A375 (cell line): ENCODE results near the genes SERTAD3 and CYP2F1.

GRCh38 chr19:40443805-40443954, 455 bp downstream of the SERTAD3 start:
- RAMPAGE, long total RNA: no peak

DNA sequence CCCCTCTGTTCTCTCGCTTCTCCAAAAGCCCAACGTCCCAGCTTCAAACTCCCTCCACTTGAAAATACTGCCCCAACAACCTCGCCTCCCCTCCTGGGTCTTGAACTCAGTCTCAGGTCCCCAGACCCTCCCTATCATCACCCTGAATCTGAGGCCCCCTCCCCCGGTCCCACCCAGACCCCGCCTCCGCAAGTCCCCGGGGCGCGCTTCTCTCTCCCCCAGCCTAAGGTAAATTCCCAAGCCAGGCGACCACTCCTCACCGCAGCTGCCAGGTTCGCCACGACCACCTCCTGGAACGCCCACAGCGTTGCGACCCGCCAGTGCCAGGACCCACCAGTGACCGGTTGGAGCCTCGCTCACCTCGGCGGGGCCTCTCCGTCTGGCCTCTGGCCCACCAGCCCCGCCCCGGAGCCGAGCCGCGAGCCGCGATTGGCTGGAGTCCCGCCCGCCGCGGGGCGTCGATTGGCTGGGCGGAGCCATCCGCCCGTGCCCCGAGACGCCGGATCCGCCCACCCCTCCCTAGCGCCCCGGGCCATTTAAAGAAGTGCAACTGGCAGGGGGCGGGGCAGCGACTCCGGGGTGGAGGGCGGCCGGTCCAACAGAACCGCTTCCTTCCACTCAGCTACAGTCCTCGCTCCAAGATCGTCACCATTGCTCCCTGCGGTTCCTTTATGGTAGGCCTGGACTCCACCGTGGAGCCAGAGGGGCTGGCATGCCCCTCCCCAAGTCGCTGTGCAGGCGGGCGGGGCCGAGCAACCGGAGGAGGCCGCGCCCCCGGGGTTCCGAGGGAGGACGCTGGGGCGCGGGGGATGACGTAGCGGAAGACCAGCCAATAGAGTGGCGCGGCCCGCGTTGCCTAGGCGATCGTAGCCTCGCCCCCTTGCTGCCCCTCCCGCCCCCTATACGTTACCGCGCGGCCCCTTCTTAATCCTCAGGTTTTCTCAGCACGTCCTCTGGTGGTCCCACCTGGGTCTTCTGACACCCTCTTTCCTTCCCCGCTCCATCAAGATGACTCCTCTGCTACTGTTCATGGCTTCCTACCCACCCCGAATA, at the start of gene SERTAD3:
SERTAD3 (minus strand) TSS at position 381 of the 1,053 bp plus-strand sequence.
- RAMPAGE, long total RNA: no peak

DNA sequence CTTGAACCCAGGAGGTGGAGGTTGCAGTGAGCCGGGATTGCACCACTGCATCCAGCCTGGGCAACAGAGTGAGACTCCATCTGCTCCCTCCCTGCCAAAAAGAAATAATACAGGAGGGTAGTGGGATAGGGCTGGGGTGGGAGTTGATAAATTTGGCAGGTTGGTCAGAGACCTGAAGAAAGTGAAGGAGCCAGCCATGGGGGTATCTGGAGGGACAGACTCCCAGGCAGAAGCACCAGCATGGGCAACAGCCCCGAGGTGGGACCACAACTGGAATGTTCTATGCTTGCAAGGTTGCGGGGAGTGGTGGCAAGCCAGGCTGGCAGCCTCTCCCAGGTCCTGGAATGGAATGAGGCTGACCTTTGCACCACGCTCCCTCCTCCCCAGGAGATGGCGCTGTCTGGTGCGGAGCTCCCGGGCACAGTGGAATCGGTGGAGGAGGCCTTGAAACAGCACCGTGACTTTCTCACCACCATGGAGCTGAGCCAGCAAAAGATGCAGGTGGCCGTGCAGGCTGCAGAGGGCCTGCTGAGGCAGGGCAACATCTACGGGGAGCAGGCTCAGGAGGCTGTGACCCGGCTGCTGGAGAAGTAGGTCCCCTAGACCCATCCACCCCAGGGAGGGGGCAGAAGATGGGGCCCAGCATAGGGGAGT, 53.5 kb upstream of the SHKBP1 start:
- RAMPAGE, long total RNA: no peak

GRCh38 chr19:40528909-40529806, 47.5 kb upstream of the SHKBP1 start:
- RAMPAGE, long total RNA: no peak

DNA sequence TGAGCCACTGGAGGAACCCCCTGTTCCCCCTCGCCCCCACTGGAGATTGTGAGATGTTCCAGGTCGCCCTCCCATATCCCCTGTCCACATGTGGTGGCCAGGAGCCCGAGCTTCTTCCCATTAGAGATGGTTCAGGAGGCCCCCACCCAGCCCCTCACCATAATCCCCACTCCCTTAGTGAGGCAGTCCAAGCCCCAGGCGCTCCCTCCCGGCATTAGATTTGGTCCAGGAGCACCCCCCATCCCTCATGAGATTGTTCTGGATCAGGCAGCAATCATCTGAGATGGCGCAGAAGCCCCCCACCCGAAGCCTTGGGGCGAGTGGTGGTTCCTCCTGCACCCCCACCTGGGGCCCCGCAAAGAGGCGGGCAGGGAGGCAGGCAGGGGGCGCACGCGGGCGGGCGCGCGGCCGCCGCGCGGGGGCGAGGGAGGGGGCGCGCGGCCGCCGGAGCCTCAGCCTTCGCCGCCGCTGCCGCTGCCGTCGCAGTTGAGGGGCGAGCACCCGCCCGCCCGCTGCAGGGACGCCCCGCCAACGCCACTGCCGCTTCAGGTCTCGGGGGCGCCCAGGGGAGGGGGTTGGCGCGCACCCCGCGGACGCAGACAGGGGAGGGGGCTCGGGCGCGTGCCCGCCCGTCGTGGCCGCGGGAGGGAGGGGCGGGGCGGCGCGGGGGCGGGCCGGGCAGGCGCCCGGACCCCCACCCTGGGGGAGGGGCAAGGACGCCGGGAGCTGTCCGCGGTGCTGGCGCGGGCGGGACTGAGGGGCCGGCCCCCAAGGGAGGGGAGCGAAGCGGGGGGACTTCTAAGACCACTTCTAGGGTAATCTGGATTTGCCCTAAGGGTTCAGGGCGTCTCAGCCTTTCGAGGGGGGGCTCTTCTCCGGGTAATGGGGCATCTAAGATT, 46.4 kb upstream of the SHKBP1 start:
- RAMPAGE, long total RNA: no peak

DNA sequence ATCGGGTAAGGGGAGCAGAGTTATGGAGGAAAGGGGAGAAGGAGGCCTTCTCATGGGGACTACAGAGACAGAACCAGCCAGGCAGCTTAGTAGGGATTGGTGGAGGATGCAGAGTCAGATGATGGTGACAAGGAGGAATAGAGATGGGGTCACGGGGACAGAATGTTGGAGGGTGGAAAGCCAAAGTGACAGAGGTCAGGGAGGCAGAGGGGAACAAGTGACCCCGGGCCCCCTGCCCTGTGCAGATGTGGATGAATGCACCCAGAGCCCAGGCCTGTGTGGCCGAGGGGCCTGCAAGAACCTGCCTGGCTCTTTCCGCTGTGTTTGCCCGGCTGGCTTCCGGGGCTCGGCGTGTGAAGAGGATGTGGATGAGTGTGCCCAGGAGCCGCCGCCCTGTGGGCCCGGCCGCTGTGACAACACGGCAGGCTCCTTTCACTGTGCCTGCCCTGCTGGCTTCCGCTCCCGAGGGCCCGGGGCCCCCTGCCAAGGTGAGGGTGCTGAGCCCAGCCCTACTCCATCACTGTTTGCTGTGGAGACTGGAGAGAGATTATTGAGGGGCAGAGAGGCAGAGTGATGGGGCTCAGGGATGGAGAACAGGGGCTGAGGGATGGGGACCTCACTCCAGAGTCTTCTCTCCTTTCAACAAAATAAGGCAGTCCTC, 9.9 kb downstream of the LTBP4 start:
- RAMPAGE, long total RNA: no peak

GRCh38 chr19:40659526-40660017, 30.9 kb downstream of the NUMBL start:
- RAMPAGE, long total RNA: no peak

DNA sequence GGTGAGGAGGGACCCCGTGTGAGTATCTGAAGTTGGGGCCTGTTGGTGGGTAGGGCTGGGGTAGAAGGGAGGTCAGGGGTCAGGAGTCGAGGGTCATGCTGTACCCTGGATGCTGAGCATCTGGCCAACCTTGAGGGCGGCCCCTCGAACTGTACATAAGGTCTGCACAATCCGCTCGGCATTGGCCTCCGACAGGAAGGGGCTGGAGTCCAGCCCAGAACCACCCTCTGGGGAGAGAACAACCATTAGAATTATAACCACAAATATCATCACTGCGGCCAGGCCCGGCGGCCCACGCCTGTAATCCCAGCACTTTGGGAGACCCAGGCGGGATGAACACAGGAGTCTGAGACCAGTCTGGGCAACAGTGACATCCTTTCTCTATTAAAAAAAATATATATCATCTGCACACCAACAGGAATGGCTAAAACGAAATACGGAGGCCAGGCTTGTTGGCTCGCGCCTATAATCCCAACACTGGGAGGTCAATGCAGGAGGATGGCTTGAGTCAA, 11.4 kb downstream of the COQ8B start:
- RAMPAGE, long total RNA: no peak

- RAMPAGE, long total RNA: no peak
These were observed 2.5 kb downstream of the ITPKC start for GRCh38 chr19:40719398-40719831.

DNA sequence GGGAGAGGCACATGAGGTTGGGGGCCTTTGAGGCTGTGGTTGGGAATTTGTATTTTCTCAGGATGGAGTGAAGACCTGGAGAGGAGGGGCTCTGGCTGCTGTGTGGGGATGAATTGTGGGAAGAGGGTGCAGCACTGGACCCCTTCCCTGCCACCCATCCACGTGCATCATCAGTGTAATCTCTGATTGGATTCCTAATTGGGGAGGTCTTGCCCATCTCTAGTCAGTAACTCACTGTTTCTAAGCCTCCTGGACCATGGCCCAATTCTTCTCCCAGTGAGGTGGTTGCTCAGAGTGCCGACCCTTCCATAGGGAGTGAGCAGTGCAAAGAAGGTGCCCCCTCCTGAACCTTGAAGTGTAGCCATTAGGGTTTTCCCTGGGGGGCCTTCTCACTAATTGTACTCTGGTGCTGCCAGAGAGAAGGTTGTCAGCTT, 5.5 kb downstream of the EGLN2 start:
- RAMPAGE, long total RNA: no peak

- RAMPAGE, long total RNA: no peak
These were observed 23.7 kb downstream of the EGLN2 start for GRCh38 chr19:40822515-40823234.

DNA sequence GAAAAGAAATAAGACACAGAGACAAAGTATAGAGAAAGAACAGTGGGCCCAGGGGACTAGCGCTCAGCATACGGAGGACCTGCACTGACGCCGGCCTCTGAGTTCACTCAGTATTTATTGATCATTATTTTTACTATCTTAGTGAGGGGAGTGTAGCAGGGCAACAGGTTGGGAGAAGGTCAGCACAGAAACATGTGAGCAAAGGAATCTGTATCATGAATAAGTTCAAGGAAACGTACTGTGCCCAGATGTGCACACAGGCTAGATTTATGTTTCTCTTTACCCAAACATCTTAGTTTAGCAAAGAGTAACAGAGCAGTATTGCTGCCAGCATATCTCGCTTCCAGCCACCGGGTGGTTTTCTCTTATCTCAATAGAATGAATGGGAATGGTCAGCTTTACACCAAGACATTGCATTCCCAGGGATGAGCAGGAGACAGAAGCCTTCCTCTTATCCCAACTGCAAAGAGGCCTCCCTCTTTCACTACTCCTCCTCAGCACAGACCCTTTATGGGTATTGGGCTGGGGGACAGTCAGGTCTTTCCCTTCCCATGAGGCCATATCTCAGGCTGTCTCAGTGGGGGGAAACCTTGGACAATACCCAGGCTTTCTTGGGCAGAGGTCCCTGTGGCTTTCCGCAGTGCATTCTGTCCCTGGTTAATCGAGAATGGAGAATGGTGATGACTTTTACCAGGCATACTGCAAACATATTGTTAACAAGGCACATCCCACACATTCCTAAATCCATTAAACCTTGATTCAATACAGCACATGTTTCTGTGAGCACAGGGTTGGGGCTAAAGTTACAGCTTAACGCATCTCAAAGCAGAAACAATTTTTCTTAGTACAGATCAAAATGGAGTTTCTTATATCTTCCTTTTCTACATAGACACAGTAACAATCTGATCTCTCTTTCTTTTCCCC, 40.5 kb upstream of the CYP2A7 start:
- RAMPAGE, long total RNA: no peak

DNA sequence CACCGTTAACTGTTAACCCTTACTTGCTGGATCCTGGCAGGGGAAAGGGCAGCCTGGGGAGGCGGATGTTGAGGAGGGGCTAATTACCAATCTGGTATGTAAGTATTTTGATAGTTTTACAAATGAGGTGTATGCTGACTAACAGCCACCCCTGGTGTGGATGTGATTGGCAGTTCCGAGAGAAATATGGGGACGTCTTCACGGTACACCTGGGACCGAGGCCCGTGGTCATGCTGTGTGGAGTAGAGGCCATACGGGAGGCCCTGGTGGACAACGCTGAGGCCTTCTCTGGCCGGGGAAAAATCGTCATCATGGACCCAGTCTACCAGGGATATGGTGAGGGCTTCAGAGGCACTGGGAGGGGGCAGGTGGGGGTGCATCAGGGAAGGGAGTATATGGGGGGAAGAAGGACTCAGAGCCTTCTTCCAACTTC, 53.9 kb upstream of the CYP2A7 start:
- RAMPAGE, long total RNA: no peak

DNA sequence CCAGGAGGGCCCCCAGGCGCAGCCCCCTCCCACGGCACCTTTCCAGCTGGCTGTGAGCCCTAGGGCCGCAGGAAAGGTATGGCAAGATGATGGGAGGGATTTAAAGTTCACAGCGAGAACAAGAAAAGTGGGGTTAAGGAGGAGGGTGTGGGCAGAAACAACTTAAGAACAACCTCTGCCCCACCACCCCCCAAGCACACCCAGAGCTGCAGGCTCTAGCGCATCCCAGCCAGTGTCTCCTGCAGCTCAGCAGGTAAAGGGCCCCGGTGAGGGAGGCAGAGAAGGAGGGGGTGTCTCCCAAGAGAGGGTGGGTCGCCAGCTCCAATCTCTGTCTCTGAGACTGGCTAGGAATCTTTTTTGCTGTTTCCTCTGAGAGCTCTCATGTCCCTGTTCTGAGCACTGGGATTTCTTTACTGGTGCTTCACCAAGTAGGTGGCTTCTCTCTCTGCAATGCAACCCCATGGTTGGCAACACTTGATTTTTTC, at the start of gene CYP2F1:
CYP2F1 (plus strand) TSS at position 193 of the 485 bp plus-strand sequence.
- RAMPAGE, long total RNA: no peak

DNA sequence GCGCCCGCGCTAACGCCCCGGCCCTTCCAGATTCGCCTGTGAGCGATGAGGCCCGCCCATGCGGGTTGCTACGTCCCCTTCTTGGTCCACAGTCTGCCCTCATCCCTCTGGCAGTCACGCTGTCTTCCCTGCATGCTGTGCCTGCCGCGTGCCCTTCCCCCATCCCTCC, 13.7 kb downstream of the CYP2F1 start:
- RAMPAGE, long total RNA: no peak

- RAMPAGE, long total RNA: no peak
These were observed 21.3 kb downstream of the CYP2F1 start for GRCh38 chr19:41135325-41136117.

GRCh38 chr19:41238955-41239255, 19.9 kb downstream of the AXL start:
- RAMPAGE, long total RNA: no peak

- RAMPAGE, long total RNA: no peak
These were observed 2.7 kb upstream of the CCDC97 start for GRCh38 chr19:41307387-41307641.

GRCh38 chr19:41316594-41317693, 7.0 kb downstream of the CCDC97 start:
- RAMPAGE, long total RNA: no peak

GRCh38 chr19:41318252-41319062, 8.5 kb downstream of the CCDC97 start:
- RAMPAGE, long total RNA: no peak